Non-pigmented ciliary epithelial cell (primary cell): ENCODE measurements around the gene SLC38A4.

GRCh38 chr12:46365551-46365874, 7.1 kb downstream of the SLC38A2 start:
- RRBS = no CpG with 5 or more reads among the region's 2 CpGs

DNA sequence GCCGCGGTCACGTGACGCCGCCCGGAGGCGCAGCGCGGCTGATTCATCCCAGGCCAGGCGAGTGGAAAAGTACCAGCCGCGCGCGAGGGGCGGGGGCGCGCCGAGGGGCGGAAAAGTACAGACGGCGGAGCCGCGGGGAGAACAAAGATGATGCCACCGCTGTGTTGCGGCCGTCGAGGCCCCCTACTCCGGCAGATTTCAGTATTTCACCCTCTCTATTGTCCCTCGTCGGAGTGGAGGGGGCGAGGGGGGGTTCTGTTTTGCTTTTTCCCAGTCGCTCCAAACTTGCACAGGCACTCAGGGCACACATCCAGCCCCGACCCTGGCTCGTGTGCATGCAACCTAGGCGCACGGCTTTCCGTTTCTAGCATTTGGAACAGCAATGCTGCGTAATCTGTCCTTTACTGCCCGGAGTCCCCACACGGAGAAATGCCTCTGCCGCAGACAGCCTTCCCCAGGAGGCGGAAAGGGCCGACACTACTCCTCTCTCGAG, 1.1 kb downstream of the SLC38A2 start:
- RRBS = under 1% methylated on average over 5 of the region's 44 CpGs

GRCh38 chr12:46384117-46384340, 11.5 kb upstream of the SLC38A2 start:
- RRBS = no CpG with 5 or more reads among the region's 8 CpGs

- RRBS = no CpG with 5 or more reads among the region's 1 CpG
Measured at GRCh38 chr12:46391490-46391912, 18.9 kb upstream of the SLC38A2 start.

GRCh38 chr12:46413382-46413985, 40.9 kb upstream of the SLC38A2 start:
- RRBS = no CpG with 5 or more reads among the region's 2 CpGs

DNA sequence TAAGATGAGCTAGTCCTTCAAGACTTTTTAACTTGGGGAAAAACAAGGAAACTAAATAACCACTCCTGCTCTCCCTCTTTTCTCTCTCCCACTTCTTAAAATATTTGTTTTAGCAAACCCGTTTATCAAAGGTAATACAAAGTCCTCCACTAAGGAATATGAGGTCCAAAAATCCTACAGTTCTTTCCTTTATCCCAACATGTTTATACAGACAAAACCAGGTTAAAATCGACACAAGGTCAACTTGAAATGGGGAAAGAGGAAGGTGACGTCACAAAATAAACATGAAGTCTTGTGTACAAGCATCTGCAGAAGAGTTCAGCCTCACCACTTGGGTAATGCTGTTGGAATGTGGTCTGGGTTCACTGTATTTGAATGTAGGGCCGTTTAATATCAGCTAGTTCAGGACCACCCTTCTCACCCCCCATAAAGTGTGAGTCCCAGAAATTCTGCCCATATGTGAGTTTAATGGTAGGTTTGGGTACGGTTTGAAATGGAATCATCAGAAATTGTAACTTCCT, 119.9 kb upstream of the SLC38A2 start:
- RRBS = no CpG with 5 or more reads among the region's 5 CpGs

- RRBS = no CpG with 5 or more reads among the region's 9 CpGs
Measured at GRCh38 chr12:46493132-46494320, 121.0 kb upstream of the SLC38A2 start.

- RRBS = no CpG with 5 or more reads among the region's 6 CpGs
Measured at GRCh38 chr12:46516158-46516959, 143.8 kb upstream of the SLC38A2 start.

- RRBS = no CpG with 5 or more reads among the region's 1 CpG
Measured at GRCh38 chr12:46554755-46555201, 182.2 kb upstream of the SLC38A2 start.

- RRBS = no CpG with 5 or more reads among the region's 4 CpGs
Measured at GRCh38 chr12:46657747-46658157, 168.0 kb downstream of the SLC38A4 start.

- RRBS = no CpG with 5 or more reads among the region's 4 CpGs
Measured at GRCh38 chr12:46660809-46661010, 165.1 kb downstream of the SLC38A4 start.

DNA sequence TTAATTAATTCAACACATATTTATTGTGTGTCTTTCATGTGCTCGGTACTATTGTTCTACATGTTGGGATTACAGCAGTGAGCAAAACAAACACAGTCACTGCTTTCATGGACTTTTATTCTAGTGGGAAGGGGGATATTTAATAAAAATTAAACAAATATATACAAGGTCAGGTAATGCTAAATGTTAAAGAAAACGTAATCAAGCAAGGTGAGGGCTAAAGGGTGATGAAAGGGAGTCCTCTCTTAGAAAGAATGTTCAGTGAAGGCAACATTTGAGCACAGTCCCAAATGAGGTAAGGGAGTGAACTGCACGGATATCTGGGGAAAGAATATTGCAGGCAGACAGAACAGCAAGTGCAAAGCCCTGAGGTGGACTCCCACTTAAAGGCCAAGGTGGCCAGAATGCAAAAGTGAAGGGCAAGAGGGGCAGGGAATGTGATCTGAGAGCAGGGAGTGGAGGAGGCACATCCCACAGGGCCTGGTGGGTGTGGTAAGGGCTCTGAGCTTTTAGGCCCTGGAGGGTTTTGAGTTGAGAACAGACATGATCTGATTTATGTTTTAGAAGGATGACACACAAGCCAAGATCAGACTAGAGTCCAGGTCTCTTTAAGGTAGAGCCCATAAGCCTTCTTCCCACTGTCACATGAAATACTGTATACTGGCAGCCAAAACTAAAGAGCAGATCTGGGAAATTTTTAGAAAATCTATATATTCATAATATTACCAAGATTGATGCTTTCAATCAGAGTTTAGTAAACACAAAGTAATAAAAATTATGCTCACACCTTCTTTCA, 162.6 kb downstream of the SLC38A4 start:
- RRBS = no CpG with 5 or more reads among the region's 3 CpGs

GRCh38 chr12:46702804-46703524, 122.8 kb downstream of the SLC38A4 start:
- RRBS = no CpG with 5 or more reads among the region's 9 CpGs

GRCh38 chr12:46806686-46807115, 19.1 kb downstream of the SLC38A4 start:
- RRBS = no CpG with 5 or more reads among the region's 6 CpGs

DNA sequence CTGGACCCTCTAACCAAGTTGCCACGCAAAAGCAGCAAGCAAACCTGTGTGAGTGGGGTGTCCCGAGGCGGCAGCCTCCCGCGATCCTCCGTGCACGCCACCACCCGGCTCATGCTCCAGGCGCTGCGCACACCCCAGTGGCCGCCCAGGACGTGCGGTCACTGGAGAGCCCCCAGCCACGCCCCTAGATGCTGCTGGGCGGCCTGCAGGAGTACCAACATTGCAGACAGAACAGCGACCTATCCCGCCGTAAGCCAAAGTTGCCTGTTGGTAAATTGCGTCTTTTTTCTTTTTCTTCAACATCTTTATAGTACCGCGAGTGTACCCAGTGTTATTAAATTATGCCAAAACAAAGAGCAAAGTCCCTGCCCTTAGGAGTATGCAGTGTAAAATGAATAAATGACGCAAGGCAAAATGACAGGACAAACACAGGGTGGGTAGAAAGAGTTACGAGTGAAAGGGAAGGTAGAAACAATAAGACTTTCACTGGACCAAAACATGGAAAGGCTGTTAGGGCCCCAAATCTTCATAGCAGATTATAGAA, at the start of gene SLC38A4:
SLC38A4 (minus strand) TSS at position 139 of the 544 bp plus-strand sequence.
- RRBS = no CpG with 5 or more reads among the region's 23 CpGs

- RRBS = no CpG with 5 or more reads among the region's 2 CpGs
Measured at GRCh38 chr12:47038090-47038801, 41.2 kb upstream of the PCED1B start.

GRCh38 chr12:47081124-47081644, 1.4 kb upstream of the AMIGO2 start:
- RRBS = no CpG with 5 or more reads among the region's 6 CpGs

DNA sequence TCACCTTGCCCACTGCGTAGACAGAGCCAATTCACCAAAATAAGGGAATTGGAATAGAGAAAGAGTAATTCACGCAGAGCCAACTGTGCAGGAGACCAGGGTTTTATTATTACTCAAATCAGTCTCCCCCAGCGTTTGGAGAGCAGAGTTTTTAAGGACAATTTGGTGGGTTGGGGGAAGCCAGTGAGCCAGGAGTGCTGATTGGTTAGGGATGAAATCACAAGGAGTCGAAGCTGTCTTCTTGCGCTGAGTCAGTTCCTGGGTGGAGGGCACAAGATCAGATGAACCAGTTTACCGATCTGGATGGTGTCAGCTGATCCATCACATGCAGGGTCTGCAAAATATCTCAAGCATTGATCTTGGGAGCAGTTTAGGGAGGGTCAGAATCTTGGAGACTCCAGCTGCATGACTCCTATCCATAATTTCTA, 126.1 kb upstream of the AMIGO2 start:
- RRBS = no CpG with 5 or more reads among the region's 6 CpGs

DNA sequence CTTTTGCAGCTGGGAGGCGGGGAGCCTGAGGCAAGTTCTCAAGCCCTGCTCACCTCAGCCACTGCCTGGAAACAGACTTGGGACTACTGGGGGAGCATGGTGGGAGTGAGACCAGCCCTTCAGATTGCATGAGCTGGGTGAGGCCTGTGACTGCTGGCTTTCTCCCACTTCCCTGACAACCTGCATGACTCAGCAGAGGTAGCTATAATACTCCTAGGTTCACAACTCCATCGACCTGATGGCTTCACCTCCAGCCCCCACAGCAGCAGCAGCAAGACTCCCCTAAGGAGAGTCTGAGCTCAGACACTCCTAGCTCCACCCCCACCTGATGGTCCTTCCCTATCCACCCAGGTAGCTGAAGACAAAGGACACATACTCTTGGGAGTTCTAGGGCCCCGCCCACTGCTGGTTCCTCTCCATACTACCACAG, 68.9 kb downstream of the RPAP3 start:
- RRBS = no CpG with 5 or more reads among the region's 3 CpGs

DNA sequence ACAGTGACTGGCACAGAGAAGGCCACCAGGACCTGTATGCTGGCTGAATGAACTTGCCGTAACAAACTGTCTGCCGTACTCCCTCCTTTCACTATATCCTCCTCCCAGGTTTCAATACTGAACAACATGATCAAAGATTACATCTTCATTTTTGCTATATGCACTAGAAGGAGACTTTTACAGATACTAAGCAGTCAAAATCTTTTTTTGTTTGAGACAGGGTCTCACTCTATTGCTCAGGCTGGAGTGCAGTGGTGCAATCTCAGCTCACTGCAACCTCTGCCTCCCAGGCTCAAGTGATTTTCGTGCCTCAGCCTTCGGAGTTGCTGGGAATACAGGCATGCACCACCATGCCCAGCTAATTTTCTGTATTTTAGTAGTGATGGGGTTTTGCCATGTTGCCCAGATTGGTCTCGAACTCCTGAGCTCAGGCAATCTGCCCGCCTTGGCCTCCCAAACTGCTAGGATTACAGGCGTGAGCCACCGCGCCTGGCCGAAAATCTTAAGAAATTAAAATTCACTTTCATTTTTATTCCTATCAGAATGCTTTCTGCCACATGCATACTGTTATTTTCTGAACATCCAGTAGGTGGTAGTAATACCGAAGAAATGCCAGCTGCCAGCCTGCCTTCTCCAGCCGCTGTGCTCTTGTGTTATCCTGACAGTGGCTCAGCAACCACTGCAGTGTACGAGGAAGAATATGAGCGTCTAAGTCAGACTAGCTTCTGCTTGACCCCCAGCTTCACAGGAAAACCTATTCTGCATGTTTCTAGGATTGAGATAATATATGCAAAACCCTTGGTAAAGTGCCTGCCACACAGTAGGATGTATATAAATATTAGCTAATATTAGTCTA, 54.4 kb downstream of the RPAP3 start:
- RRBS = no CpG with 5 or more reads among the region's 14 CpGs